AG08470 (cell line): ENCODE measurements around the genes CYCS and CBX3.

DNA sequence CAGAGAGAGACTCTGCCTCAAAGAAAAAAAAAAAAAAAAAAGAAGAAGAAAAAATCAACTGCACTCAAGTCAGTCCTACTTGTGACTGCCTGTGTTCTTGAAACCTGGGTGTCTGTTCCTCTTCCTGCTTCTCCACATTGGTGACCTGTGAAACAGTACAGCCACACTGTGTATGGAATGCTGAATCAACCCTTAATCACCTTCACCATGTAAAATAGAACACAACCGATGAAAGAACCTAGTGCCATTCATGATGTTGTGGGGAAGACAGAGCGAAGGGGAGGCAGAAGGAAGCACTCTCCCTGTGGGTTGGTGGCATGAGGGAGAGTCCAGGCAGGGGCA is 75.2 kb upstream of the GSDME start:
- RRBS = no CpG with 5 or more reads among the region's 2 CpGs

DNA sequence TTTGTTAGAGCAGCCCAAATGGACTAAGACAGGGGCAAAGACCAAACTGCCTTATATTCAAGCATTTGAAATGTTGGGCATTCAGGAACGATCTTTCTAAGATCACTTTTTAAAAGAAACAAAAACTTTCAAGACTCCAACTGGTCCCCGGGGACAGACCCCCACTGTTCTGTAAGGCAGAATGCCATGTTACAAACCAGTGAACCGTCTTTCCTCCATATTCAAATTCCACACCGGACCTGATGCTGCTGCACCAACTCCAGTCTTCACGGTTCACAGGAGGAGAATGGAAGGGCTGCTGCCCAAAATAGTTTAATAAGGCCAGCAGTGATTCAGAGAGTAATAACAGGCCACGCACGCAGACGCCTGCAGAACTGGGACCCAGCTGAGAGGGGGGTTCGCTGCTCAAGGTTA is 47.2 kb downstream of the OSBPL3 start:
- RRBS = 96% methylated on average over 3 of the region's 9 CpGs

- RRBS = no CpG with 5 or more reads among the region's 7 CpGs
Measured at GRCh38 chr7:25030939-25031404, 51.0 kb upstream of the OSBPL3 start.

GRCh38 chr7:25124959-25125986 is at the start of gene CYCS:
CYCS (minus strand) TSS chr7:25125260.
- RRBS = no CpG with 5 or more reads among the region's 83 CpGs

DNA sequence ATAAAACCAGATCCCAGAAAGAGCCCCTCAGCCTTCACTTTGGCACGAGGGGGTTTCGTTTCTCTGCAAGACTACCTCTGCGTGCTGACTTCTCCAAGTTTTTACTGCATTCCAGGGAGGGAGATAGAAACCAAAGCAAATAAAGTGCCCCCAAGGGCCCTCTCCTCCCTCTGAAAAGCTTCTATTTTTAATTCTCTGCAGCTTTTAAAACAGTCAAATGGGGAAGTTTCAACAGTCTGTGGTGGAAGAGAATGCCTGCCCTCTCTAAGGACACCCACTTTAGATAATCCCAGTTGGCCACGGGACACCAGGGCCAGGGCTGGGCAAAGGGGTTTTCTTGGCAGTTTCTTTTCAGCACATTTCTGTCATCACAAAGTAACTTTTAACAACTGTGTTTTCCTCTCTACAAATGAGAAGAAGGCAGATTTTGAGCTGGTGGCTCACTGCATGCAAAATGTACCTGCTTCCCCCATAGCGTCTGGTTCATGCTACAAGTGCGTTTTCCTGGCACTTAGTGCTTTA is 386.8 kb upstream of the NPVF start:
- RRBS = no CpG with 5 or more reads among the region's 6 CpGs

DNA sequence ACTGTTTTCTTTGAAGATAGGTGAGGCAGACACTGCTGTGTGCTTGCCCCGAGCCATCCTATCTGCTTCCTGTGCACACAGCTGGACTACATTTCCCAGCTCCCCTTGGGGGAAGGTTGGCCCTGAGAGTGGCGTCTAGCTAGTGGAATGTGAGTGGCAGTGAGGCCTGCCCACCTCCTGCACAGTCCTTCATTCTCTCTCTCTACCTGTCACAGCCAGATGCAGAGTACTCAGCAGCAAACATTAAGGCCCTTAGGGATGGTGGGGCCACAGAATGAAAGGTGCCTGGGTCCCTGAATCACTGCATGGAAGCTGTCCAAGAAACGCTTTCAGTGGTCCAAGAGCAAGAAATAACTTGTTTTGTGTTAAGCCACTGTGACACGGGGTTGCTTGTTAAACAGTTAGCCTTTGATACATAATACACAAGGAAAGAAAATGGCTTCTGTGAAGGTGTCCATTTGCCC is 257.7 kb upstream of the NFE2L3 start:
- RRBS = no CpG with 5 or more reads among the region's 4 CpGs

GRCh38 chr7:25947612-25948838 is 204.0 kb upstream of the NFE2L3 start:
- RRBS = no CpG with 5 or more reads among the region's 15 CpGs

- RRBS = no CpG with 5 or more reads among the region's 18 CpGs
Measured at GRCh38 chr7:25949466-25950171, 202.4 kb upstream of the NFE2L3 start.

GRCh38 chr7:25951791-25952414 is 200.1 kb upstream of the NFE2L3 start:
- RRBS = no CpG with 5 or more reads among the region's 15 CpGs

GRCh38 chr7:26153482-26153796 is 1.4 kb downstream of the NFE2L3 start:
- RRBS = 86% methylated on average over 1 of the region's 8 CpGs

DNA sequence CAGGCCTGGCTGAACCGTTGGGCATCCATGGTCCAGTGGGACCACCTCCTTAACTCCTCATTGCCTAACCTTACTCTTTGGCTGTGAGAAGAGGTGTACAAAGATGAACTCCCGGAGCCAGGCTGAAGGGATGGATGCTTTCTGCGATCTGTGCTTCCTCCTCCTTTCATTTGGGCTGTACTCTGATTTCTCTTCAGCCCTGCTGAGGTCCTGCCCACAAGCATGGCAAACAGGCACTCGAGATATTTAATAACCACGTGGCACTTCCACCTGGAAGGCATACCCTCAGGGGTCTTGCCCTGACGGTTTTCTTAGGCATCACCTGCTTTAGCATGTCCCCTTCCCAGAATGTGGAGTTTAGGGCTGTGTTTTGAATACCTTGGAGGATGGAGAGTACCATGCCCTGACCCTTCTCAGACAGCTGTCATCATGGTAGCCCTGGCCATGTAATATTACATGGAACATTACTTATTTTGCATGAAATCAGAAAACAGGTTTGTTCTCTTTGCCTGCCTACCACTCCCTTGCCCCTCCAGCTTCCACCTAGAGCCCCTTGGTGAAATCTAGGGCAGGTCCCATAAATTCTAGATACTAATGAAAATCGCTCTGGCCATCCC is 21.9 kb downstream of the HNRNPA2B1 start:
- RRBS = no CpG with 5 or more reads among the region's 7 CpGs

GRCh38 chr7:26187078-26187732 is 13.3 kb downstream of the HNRNPA2B1 start:
- RRBS = no CpG with 5 or more reads among the region's 6 CpGs

DNA sequence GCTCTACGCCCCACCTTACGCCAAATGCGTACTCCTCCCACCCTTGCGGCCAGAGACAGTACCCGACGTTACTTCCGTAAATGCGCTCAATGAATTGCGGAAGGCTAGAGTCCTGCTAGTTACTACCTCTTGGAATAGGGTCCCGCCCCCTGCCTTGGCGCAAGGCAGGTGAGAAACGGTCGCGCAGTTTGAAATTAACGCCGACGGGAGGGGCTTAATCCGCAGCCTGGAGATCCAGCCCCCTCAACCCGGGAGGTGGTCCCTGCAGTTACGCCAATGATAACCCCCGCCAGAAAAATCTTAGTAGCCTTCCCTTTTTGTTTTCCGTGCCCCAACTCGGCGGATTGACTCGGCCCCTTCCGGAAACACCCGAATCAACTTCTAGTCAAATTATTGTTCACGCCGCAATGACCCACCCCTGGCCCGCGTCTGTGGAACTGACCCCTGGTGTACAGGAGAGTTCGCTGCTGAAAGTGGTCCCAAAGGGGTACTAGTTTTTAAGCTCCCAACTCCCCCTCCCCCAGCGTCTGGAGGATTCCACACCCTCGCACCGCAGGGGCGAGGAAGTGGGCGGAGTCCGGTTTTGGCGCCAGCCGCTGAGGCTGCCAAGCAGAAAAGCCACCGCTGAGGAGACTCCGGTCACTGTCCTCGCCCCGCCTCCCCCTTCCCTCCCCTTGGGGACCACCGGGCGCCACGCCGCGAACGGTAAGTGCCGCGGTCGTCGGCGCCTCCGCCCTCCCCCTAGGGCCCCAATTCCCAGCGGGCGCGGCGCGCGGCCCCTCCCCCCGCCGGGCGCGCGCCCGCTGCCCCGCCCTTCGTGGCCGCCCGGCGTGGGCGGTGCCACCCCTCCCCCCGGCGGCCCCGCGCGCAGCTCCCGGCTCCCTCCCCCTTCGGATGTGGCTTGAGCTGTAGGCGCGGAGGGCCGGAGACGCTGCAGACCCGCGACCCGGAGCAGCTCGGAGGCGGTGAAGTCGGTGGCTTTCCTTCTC is at the start of gene CBX3:
TSS of gene CBX3 (plus strand) at position 889 of the 989 bp plus-strand sequence.
- RRBS = 2% methylated on average over 39 of the region's 91 CpGs

- RRBS = no CpG with 5 or more reads among the region's 6 CpGs
Measured at GRCh38 chr7:26211426-26212440, 10.2 kb downstream of the CBX3 start.

DNA sequence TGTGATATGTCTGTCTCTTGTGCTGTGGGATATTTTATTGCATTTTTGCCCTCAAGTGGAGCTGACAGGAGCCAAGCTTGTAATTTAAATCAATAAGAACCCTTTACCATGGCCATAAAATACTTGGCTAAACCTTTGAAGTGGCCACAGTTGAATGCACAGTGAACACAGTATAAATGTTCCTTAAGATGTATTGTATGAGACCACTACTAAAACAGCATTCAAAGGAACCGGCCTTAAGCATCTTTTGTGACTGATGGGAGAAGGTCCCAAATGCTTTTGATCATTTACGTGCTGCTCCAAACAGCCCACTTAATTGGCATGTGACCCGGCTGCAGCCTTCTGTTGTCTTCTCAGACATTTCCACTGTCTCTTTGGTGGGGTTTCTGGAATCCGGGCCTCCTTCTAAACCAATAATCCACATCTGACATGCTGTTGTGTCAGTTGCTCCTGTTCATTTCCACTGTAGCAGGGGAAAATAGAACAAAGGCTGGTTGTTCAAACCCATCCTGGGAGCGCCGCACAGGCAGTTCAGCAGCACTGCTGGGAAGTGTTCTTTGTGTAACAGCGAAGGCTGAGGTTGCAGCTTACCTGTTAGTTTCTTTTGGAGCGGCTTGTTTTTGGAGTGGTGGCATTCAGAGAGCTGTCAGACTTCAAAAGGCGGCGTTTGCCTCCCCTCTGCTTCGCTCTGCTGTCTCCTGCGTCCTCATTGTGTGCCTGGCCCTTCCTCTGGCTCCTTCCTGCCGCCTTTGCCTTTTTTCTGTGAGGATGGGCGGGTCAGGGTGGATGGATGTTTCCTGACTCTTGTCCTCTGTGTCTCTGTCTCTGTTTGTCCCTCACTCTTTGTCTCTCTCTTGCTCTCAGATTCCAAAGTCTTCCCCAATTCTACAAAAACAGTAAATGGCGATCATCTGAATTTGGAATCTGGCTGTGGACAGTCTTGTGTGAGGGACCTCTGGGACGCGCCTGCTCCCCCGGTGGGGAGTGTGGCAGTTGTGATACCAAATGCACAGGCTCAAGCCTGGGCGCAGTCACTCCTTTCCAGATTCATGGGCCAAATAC is 149.4 kb downstream of the SNX10 start:
- RRBS = 88% methylated on average over 2 of the region's 19 CpGs

GRCh38 chr7:26515157-26515930 is 223.7 kb downstream of the SNX10 start:
- RRBS = no CpG with 5 or more reads among the region's 10 CpGs

DNA sequence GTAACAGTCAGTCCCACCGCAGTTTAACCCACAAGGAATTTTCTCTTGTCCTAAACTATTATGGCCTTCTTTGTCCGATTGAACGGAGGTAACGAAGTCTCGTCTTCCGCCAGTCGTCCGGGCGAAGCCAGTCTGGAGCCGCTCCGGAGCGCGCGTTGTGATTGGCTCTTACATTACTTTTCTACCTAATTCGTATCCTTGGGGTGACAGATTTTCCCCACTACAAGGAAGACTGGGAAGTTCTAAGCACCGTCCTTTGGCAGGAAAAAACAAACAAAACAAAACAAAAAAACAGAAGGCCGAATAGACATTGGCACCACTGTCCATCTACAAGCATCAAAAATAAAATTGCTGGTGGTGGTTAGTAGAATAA is 576 bp upstream of the SKAP2 start:
- RRBS = no CpG with 5 or more reads among the region's 17 CpGs

- RRBS = 36% methylated on average over 24 of the region's 70 CpGs
Measured at GRCh38 chr7:27087801-27088651, 7.8 kb downstream of the HOXA1 start.

DNA sequence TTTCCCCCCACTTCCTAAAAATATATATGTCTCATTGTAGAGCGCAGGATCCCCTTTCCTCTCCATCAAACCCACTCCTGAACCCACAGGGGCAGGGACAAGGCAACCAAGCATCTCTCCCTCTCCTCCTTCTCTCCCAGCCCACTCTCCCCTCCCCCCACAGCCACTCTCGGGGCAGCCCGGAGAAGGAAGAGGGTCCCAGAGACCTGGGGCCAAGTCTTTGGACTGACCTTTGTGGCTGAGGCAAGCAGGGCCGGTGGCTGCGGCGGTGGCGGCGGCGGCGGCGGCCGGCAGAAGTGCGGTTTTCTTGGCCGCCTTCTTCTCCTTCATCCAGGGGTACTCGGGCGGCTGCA is 627 bp downstream of the HOXA2 start:
- RRBS = 68% methylated on average over 7 of the region's 16 CpGs

DNA sequence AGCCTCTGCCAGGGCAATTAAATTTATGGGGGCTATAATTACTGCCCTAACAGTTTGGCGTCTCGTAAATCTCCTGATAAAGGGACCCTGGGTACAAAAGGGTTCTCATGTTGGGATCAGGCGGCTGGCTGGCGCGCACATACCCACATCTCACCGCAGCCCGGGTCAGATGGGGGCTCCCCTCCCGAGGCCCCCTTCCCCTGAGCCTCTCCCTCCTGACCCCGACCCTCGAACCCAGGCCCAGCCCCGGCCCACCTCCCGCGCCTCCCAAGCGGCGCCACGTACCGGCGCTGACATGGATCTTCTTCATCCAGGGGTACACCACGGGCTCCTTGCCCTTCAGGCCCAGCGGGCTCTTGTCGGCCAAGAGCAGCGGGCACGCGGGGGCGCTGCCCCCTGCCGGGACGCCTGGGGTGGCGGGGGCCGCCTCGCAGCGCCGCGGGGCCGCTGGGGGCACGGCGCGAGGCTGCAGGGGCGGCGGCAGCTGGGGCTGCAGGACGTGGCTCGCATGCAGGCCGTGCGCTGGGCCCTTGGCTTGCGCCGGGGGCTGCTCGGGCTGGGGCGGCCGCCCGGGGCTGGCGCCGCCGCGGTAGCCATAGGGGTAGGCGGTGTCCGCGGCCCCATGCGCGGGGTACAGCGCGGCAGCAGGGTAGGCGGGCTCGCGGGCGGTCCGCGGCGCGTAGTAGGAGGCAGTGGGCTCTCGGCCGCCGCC is 568 bp downstream of the HOXA4 start:
- RRBS = 10% methylated on average over 11 of the region's 71 CpGs